ENCODE results near the genes DCP2 and ARL14EPL.

DNA sequence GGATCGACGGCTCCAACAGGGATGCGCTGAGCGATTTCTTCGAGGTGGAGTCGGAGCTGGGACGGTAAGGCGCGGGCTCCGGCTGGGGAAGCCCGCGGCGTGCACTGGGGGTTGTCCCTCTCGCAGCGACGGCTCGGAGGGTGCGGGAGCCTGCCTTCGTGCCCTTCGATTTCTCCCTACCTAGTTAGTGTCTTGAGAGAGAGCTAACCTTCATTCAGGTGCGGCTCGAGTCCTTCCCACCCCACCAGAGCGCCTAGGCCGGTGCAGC is 331 bp downstream of the CAMK4 start:
- PRO-cap, 7 experiments = no peak in any of the 7 experiments

DNA sequence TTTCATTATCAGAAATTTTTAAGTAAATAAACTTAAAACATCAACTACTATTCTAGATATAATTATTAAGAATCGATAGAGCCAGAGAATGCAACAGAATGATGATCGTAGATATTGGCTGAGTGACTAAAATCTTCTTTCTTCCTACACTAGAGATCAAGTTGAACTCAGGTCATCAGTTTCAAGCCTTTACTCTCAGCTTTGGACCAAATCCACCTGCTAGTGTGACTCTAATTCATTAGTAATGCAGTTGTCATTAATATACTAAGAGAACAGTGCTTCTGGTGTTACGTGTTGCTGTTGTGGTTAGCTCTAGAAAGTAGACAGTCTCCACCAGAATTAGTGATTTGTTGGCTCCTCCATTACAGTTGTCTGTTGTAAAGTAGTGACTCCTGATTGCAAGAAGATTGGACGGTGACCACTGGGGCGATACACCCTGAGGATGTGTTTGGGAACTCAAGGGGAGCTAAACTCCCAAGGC is 3.0 kb downstream of the CAMK4 start:
- PRO-cap, 7 experiments = peak in 2 of 7 experiments; most common plus-strand start position 269 of the sequence (in 1); most common minus-strand start position 232 of the sequence (in 2)

DNA sequence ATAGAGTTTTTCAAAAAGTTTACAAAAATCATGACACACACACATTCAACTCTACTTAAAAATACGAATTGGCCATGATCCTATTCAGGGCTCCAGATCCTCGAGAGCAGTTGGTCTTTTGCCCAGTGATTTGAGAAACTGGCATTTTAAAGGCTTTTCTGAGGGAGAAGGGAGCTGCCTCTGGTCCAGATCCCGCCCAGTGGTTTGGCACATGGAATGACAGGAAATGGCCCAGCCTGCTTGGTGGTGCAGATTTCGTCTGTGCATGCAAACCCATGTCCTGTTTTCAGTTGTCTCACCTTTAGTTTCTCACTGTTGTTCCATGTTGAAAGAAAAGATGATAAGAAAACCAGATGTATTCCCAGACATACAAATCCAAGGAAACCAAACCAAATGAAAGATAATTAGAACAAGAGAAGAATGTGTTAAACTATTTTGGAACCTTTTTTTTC is 3.7 kb downstream of the CAMK4 start:
- PRO-cap, 7 experiments = peak in 1 of 7 experiments; most common plus-strand start position 251 of the sequence (in 1); most common minus-strand start position 120 of the sequence (in 1)

DNA sequence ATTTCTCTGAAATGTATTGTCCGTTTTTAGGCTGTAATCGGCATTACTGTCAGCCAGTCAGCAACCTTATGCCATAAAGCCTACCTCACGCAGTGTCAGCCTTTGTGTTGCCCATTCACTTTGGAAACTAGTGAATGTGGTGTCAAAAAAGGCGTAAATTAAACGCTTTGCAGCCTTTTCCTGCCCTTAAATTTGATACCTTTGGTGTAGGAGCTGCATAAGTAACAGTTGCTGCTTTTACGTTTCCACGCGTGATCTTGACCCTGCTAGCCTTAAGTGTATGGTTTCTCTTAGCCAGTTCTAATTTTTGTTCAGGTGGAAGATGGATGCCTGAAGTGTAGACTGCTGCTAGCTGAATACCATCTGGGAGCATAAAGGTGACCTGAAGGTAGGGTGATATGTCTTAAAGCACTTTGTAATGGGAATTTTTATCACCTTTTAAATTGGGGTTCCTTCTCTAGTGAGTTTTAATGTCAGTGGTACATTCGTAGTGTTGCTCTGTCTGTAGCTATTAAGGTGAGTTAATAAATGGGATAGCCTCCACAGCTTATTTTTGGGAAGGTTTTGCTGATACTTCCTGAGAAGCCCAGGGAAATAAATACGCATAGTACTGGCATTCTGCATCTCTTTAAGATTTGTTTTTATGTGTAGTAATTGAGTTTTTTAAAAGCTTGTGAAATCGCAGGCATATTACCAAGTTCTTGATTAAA is 257.5 kb downstream of the EPB41L4A start:
- PRO-cap, 7 experiments = no peak in any of the 7 experiments

- PRO-cap, 7 experiments = no peak in any of the 7 experiments
These were observed 163.9 kb downstream of the EPB41L4A start for GRCh38 chr5:112254908-112255799.

DNA sequence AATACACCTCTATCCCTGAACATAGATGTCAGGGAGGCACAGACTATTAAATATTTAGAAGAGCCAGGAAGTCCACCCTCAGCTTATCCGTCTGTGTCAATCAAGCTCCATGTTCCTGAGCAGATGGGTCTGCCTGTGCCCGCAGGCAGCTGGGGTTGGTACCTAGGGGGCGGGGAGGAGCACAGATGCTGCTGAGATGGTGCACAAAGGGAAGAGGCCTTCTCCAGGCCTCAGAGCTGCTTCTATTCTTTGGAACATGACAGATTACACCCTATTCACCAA is 142.1 kb downstream of the EPB41L4A start:
- PRO-cap, 7 experiments = no peak in any of the 7 experiments

GRCh38 chr5:112286807-112287519 is 132.1 kb downstream of the EPB41L4A start:
- PRO-cap, 7 experiments = no peak in any of the 7 experiments

DNA sequence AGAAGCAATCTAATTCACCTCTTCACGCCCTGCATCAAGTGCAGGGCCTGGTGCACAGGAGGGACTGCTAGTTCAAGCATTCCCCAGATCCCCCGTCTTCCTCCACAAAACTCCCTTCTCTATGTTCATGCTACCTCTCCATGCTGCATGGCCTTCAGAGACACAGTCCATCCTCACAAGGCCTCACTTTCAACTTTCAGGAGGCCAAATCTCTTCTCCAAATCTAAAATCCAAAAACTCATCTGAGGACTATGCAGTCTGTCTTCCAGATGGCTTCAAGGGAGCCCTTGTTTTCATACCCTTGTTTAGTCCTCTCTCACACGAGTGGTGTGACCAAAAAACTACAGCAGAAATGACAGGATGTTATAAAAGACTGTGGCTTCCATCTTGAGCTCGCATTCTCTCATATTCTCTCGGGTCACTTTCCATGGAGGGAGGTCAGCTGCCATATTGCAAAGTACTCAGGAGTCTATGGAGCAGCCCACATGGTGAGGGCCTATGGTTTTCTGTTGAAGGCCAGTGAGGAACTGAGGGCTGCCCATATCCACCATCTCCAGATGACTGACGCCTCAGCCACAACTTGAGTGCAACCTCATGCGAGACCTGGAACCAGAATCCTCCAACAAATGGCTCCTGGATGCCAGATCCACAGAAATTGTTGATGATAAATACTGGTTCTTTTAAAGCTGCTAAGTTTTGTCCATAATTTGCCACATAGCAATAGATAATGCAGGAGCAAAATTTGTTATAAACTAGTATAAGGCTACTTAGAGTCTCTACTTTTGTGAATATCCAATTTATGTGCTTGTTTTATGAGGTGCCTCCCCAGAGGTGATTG is 14.1 kb downstream of the EPB41L4A start:
- PRO-cap, 7 experiments = no peak in any of the 7 experiments

- PRO-cap, 7 experiments = no peak in any of the 7 experiments
These were observed 48.9 kb upstream of the SRP19 start for GRCh38 chr5:112812286-112812485.

GRCh38 chr5:112861914-112862428 is 884 bp downstream of the SRP19 start:
- PRO-cap, 7 experiments = no peak in any of the 7 experiments

- PRO-cap, 7 experiments = no peak in any of the 7 experiments
These were observed 17.2 kb downstream of the SRP19 start for GRCh38 chr5:112878160-112878815.

- PRO-cap, 7 experiments = peak in 7 of 7 experiments; most common plus-strand start chr5:112976736 (in 3)
These were observed at the start of gene DCP2 for GRCh38 chr5:112976655-112977685. Gene DCP2 (plus strand): TSS chr5:112976798.

DNA sequence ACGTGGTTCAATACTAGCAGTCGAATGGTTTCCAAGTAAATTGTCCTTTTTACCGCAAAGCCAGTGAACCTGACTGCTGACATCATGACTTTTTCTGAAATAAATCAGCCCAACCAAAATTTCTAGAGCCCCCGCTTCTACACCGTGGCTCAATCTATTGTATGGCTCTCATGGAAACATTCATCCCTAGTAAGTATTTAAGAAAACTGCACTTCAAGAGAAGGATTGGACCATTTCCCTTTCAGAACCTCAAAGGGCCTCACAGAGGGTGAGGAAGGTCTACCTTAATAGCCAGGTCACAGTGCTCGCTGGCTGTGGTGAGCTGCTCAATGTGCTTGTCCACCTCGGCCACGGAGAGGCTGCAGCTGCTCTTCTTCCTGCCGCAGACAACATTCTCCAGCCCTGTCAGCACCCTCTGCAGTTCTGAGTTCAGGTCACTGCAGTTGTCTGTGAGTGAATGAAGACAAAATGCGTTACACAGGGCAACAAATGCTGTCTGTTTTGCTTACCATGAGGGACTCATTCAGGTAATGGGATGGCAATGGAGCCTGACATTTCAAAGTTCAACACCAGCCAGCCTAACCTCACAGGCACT is 127.4 kb downstream of the DCP2 start:
- PRO-cap, 7 experiments = no peak in any of the 7 experiments

GRCh38 chr5:113246700-113247223 is 188.0 kb downstream of the TSSK1B start:
- PRO-cap, 7 experiments = no peak in any of the 7 experiments

DNA sequence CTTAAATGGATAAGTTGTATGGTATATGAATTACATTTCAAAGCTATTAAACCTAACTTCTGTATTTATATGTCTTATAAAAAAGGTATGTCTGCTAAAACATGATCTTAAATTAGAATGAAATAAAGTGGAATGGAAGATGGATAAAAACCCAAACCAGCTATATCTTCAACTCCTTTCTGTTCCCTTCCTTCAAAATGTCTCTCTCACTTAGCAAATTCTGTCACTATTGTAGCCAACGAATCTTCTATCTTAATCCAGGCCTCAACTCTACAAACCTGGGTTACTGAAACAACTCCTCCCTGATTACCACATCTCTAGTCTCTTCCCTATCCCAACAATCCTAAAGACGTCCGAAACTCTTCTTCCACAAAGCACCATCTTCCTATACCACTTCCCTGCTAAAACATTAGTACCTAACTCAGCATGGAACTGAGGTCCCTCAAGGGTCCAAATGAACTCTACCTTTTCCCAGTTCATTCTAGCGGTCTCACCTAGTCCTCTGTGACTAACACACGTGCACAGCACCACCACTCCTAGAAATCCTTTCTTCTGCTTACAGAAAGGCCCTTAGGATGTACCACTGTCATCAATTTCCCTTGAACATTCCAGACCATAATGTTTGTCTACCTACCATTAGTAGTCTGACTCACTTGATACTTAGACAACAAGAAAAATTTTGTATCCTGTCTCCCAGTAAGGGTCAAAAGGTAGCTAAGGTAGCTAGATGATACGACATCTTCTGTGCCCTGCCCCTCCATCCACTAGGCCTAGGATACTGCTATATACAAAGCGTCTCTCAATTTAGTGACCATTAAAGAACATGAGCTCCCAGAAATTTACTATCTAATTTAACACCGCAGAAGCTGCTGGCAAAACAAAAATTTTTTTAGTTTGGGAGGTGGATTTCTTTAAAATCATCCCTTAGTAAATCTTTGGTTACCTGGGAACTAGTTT is 166.7 kb downstream of the TSSK1B start:
- PRO-cap, 7 experiments = no peak in any of the 7 experiments

DNA sequence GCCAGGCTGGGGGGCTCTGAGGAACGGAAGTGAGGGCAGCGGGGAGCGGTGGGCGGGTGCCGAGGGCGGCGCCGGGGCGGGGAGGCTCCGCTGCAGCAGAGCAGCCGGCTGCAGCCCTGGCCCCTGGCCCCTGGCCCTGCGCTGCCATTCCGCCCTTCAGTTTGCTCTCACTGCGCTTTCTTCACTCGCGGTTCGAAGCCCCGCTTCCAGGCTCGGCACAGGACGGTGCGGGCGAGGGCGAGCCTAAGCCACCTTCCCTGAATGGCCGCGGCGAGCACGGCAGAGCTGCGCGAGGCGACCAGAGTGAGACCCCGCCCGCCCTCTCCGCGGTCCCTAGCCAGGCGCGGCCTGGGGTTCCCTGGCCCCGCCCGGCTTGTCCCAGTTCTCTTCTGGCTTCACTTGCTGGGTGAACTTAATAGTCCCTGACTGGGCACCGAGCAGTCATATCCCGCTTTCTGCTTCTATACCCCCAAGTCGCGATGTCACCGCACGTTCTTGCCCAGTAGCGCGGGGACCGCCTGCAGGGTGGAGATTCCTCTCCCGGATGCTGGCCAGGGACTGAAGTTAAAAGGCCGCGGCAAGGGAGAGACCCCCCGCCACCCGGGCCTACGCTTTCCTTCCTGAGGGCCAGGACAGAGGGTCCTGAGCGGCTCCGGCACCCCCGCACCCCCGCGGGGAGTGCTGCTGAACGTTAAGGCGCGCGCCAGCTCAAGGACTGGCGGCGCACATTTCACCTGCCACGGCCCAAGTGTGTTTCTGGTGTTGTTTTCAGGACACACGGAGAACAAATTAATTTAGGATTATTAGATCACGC is 677 bp upstream of the TRIM36 start:
- PRO-cap, 7 experiments = no peak in any of the 7 experiments

DNA sequence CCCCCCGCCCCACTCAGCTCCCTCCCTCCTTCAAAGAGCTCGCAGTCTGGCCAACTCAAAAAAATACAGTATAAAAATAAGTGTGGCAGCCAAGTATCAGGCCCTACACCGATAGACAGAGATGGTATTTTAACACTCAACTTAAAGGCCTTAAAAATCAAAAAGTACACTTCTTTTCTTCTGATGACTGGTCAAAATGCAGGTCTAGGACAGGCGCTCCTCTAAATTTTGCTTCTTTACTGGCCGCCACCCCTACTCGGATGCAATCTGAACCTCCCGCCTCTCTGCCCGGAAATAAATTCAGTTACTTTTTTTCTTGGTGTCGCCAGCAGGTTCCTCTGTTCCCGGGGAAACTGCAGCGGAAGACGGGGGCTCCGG is 294 bp downstream of the ATG12 start:
- PRO-cap, 7 experiments = no peak in any of the 7 experiments

DNA sequence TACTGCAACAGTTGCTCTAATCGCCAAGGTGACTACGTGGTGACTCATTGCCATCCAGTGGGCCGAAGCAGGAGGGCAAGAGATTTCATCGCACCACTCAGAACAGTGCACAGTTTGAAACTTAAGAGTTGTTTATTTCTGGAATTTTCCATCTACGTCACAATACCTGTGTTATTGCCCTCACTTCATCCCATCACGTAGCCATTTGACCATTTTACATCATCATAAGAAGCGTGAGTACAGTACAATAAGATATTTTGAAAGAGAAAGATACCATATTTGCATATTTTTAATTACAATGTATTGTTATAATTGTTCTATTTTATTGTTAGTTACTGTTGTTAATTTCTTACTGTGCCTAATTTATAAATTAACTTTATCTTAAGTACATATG is at the start of gene ARL14EPL:
Gene ARL14EPL, plus strand, starts transcription at position 200 of the 394 bp plus-strand sequence.
- PRO-cap, 7 experiments = no peak in any of the 7 experiments

GRCh38 chr5:116076510-116076963 is 8.3 kb upstream of the COMMD10 start:
- PRO-cap, 7 experiments = no peak in any of the 7 experiments

DNA sequence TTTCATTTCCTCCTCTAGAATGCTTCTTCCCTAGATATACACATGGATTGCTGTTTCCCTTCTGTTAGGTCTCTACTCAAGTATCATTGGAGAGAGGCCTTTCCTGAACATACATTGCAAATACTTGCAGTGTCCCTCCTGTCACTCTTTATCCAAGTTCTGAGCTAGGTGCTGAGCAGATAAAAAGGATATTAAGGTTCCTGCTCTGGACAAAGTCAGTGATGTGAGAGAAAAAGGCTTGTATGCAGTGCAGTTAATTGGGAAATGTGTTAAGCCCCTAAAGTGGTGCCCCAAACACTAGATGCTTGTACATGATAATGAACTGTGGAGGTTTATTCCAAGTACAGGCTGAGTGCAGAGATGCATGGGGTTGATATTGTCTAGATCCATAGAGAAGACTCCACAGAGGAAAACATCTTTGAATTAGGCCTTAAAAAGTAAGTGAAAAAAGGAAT is 74.5 kb downstream of the COMMD10 start:
- PRO-cap, 7 experiments = no peak in any of the 7 experiments